AG04450 (cell line): Measurements from ENCODE around the genes CCDC22, GAGE13, GAGE12E, MAGED4B, XAGE5 and KDM5C.

GRCh38 chrX:49138746-49140129 lies 15.7 kb upstream of the GPKOW start:
- CAGE, long polyA plus RNA: no peak
- RRBS: no CpG with 5 or more reads among the region's 17 CpGs

GRCh38 chrX:49176282-49176875 lies 4.7 kb downstream of the PLP2 start:
- CAGE, long polyA plus RNA: no peak
- RRBS: 71% methylated on average over 3 of the region's 9 CpGs

- CAGE, long polyA plus RNA: no peak
- RRBS: no CpG with 5 or more reads among the region's 25 CpGs
Observed at GRCh38 chrX:49176876-49177951, 5.5 kb downstream of the PLP2 start.

DNA sequence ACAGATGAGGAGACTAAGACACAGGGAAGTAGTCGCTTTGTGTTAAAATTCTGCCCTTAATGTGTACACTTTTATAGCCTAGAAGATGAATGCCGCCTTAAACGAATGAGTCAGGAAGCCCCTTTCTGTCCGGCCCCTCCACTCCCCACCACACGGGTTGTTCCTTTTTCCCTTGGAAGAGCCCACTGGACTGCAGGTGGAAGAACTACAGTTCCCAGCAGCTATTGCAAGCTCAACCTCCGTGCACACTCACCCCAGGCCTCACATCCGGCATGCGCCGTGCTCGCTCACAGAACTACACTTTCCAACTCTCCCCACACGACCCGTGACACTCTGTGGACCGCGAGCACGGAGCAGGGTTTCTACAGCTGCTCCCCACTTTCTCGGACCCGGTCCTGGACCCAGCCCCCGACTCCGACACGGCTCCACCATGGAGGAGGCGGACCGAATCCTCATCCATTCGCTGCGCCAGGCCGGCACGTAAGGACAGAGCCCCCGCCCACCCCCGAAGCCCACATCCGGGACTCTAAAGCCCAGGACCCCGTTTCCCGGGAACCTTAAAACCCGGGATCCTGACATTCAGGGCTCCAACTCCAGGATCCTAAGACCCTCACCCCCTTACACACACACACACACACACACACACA lies at the start of gene CCDC22:
TSS of gene CCDC22 (plus strand) at position 264 of the 647 bp plus-strand sequence.
- CAGE, long polyA plus RNA: no peak
- RRBS: 4% methylated on average over 13 of the region's 32 CpGs

DNA sequence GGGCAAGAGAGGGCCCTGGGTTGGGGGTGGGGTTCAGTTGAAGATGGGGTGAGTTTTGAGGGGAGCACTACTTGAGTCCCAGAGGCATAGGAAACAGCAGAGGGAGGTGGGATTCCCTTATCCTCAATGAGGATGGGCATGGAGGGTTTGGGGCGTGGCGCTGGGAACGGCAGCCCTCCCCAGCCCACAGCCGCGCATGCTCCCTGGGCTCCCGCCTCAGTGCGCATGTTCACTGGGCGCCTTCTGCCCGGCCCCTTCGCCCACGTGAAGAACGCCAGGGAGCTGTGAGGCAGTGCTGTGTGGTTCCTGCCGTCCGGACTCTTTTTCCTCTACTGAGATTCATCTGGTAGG lies at the start of gene GAGE13:
TSS of gene GAGE13 (plus strand) at position 239 of the 351 bp plus-strand sequence.
- CAGE, long polyA plus RNA: no peak
- RRBS: no CpG with 5 or more reads among the region's 14 CpGs

DNA sequence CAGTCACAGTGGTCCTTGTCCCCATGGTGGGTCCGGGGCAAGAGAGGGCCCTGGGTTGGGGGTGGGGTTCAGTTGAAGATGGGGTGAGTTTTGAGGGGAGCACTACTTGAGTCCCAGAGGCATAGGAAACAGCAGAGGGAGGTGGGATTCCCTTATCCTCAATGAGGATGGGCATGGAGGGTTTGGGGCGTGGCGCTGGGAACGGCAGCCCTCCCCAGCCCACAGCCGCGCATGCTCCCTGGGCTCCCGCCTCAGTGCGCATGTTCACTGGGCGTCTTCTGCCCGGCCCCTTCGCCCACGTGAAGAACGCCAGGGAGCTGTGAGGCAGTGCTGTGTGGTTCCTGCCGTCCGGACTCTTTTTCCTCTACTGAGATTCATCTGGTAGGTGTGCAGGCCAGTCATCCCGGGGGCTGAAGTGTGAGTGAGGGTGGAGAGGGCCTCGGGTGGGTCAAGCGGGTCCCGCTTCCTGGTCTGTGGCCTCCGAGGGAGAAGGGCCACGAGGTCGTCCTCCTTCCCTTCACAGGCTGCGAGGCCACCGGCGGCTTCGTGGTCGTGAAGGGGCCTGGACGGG lies at the start of gene GAGE12E:
TSS of gene GAGE12E (plus strand) at position 274 of the 571 bp plus-strand sequence.
- CAGE, long polyA plus RNA: no peak
- RRBS: no CpG with 5 or more reads among the region's 28 CpGs

GRCh38 chrX:49840815-49841286 lies 11.7 kb downstream of the PAGE4 start:
- CAGE, long polyA plus RNA: no peak
- RRBS: no CpG with 5 or more reads among the region's 3 CpGs

DNA sequence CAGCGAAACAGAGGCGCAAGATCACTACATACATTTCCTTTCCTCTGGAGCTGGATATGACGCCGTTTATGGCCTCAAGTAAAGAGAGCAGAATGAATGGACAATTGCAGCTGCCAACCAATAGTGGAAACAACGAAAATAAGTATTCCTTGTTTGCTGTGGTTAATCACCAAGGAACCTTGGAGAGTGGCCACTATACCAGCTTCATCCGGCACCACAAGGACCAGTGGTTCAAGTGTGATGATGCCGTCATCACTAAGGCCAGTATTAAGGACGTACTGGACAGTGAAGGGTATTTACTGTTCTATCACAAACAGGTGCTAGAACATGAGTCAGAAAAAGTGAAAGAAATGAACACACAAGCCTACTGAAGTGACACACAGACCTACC lies 2.0 kb downstream of the USP27X start:
- CAGE, long polyA plus RNA: no peak
- RRBS: no CpG with 5 or more reads among the region's 8 CpGs

- CAGE, long polyA plus RNA: no peak
- RRBS: no CpG with 5 or more reads among the region's 4 CpGs
Observed at GRCh38 chrX:50431423-50431977, 39.1 kb downstream of the DGKK start.

DNA sequence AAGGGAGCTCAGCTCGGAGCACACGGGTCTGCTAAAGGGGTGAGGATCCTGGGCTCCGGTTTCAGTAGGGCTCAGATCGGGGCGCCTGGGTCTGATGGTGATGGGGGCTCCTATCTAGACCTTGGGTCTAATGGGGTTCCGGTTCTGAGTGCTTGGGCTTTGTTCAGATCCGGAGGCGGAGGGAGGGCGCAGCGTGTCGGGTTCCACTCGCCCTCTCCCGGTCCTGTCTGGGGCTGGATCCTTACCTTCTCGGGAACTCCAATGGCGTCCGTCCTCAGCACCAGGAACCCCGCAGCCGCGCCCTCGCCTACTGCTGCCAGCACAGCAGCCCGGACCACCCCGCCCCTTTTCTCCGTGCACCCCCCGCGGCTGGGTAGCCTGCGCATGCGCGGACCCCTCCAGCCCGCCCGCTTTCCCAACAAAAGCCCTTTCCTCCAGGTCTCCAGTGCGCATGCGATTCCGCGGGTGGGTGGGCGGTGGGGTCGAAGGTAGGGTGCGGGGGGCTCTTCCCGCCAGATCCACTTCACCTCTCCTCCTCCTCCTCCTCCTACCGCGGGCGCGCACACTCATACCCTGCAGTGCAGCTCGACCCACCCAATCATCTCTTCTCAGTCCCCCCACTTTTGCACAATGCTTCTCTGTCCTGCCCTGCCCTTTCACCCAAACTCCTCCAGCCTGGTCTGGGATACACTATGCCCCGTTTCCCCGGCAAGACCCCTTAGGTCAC lies at the start of gene MAGED4B:
TSS of gene MAGED4B (minus strand) at position 299 of the 727 bp plus-strand sequence.
- CAGE, long polyA plus RNA: no peak
- RRBS: no CpG with 5 or more reads among the region's 45 CpGs

DNA sequence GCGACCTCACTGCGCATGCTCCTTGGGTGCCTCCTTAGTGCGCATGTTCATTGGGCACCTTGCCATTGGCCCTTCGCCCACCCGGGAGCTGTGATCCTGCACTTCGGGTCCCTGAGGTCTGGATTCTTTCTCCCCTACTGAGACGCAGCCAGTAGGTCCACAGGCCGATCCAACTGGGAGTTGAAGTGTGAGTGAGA lies at the start of gene XAGE5:
TSS of gene XAGE5 (plus strand) at position 62 of the 197 bp plus-strand sequence.
- CAGE, long polyA plus RNA: no peak
- RRBS: no CpG with 5 or more reads among the region's 8 CpGs

- CAGE, long polyA plus RNA: no peak
- RRBS: no CpG with 5 or more reads among the region's 1 CpG
Observed at GRCh38 chrX:52983209-52983710, 24.9 kb upstream of the FAM156A start.

- CAGE, long polyA plus RNA: no peak
- RRBS: no CpG with 5 or more reads among the region's 31 CpGs
Observed at GRCh38 chrX:53000577-53001336, 42.4 kb upstream of the FAM156A start.

- CAGE, long polyA plus RNA: no peak
- RRBS: no CpG with 5 or more reads among the region's 55 CpGs
Observed at GRCh38 chrX:53087937-53088964, 5.7 kb upstream of the KANTR start.

- CAGE, long polyA plus RNA: no peak
- RRBS: no CpG with 5 or more reads among the region's 5 CpGs
Observed at GRCh38 chrX:53116030-53116641, 22.2 kb downstream of the KANTR start.

- CAGE, long polyA plus RNA: no peak
- RRBS: no CpG with 5 or more reads among the region's 7 CpGs
Observed at GRCh38 chrX:53201401-53201666, 23.7 kb downstream of the KDM5C start.

DNA sequence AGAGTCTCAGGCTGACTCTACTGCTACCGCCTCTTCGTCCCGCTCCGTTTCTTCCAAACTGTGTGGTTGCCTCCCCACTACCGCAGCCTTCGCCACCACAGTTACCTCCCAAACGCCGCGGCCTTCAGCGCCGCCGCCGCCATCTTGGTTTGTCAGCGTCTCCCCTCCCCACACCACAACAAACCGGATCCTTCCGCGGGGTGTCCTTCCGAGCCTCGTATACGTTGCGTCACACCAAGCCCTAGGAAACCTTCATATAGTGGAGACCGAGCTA lies at the start of gene KDM5C:
TSS of gene KDM5C (minus strand) at position 154 of the 274 bp plus-strand sequence.
- CAGE, long polyA plus RNA: no peak
- RRBS: no CpG with 5 or more reads among the region's 22 CpGs

DNA sequence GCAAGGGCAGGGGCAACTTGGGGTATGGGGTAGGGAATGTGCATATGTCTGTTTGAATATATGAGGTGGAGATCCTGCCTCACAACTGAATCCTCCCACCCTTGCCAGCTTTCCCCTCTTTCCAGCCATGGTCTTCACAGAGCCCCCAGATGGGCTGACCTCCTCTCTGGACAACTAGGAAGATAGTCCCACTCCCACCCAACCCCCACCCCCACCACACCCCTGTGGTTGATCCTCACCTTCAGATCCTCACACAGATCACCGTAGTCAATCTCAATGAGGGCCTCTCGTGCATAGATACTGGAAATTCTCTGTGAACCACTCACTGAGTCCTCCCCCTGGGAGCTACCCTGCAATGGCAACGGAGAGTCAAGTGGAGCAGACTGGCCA lies 27.9 kb downstream of the SMC1A start:
- CAGE, long polyA plus RNA: no peak
- RRBS: no CpG with 5 or more reads among the region's 3 CpGs

- CAGE, long polyA plus RNA: no peak
- RRBS: no CpG with 5 or more reads among the region's 5 CpGs
Observed at GRCh38 chrX:53405744-53406166, 16.7 kb downstream of the SMC1A start.

DNA sequence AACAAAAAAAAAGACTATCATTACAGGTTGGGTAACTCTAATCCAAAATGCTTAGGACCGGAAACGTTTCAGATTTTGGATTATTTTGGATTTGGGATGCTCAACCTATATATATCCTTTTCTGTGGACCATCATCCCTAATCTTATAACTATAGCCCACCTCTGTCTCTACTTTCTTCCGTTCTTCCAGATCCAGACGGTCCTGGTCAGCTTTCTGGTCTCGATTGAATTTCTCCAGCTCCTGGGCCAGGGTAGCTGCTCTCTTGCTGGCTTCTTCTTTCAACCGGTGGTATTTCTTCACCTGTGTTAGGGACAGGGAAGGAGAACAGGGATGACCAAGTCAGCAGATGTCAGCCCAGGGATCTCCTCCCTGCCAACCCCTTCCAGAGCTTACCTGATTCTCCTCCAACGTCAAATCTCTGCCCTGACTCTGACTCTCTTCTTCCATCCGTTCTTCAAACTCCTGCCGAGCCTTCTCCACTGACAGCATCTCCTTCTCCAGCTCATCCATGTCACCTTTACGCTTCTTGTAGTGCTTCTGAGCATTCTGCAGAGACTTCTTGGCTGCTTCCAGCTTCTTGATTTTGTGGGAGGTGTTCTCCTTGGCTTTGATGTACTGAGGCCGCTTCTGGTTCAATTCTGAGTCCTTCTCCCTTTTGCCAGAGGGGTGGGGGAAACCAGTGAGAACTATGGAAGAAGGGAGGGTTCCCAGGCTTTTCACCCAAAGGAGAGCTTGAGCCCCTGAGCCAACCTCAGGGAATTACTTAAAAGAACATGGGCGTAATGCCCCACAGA lies 10.7 kb downstream of the SMC1A start:
- CAGE, long polyA plus RNA: start-site peak on the minus strand centred at position 525 of the sequence, 237 bp wide, 29 and 32 reads in 2 replicates
- RRBS: no CpG with 5 or more reads among the region's 12 CpGs